ENCODE results near the gene IRGC.

DNA sequence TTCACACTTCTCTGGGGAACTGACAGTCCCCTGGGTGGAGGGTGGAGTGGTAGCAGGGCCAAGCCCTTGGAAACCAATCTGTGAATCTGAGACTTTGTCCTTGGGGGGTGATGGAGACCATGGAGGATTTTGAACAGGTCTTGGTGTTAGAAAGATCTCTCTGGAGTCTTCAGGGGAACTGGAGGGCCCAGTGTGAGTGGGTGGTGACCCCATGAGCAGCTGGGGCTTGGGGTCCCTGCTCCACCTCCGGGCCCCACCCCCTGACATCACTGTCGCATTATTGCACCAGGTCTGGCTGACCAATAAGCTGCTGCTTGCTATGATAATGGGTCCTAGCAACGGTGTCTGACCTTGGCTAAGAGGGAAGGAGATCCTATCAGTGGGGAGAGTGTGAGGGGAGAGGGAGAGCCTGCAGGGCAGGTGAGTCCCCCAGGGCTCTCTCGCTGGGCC lies at the start of gene IRGC:
TSS of gene IRGC (plus strand) at position 354 of the 450 bp plus-strand sequence.
- PRO-cap, 6 experiments, result no peak in any of the 6 experiments
- RAMPAGE, long total RNA, 2 experiments, result no peak in any of the 2 experiments
- RRBS, result no CpG with 5 or more reads among the region's 4 CpGs

GRCh38 chr19:43739347-43739701 lies 15.4 kb downstream of the SMG9 start:
- PRO-cap, 6 experiments, result no peak in any of the 6 experiments
- RAMPAGE, long total RNA, 2 experiments, result no peak in any of the 2 experiments
- RRBS, result no CpG with 5 or more reads among the region's 9 CpGs

GRCh38 chr19:43744977-43745500 lies 9.7 kb downstream of the SMG9 start:
- PRO-cap, 6 experiments, result no peak in any of the 6 experiments
- RAMPAGE, long total RNA, 2 experiments, result no peak in any of the 2 experiments
- RRBS, result no CpG with 5 or more reads among the region's 5 CpGs

GRCh38 chr19:43766193-43766882 lies 11.6 kb upstream of the SMG9 start:
- PRO-cap, 6 experiments, result no peak in any of the 6 experiments
- RAMPAGE, long total RNA, 2 experiments, result no peak in any of the 2 experiments
- RRBS, result no CpG with 5 or more reads among the region's 8 CpGs

DNA sequence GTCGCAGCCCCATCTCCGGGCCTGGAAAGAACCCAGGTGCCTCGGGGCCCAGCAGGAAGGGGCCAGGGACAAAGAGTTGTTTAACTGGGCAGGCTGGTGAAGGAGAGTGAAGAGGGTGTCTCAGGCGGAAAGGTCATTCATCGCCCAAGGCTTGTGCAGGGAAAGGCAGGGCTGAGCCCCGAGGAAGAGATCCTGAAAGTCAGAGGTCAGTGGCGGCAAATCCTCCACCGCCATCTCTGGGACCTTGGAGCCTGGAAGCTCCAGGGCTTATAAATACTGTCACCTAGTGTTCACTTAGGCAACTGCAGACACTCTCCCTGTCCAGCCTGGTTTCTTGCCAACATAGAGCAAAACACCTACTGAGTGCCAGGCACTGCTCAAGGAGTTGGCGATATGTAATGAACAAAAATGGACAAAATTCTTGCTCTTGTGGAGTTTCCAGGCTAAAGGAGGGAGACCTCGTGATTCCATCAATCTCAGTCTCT lies 4.5 kb upstream of the KCNN4 start:
- PRO-cap, 6 experiments, result no peak in any of the 6 experiments
- RAMPAGE, long total RNA, 2 experiments, result no peak in any of the 2 experiments
- RRBS, result no CpG with 5 or more reads among the region's 10 CpGs

DNA sequence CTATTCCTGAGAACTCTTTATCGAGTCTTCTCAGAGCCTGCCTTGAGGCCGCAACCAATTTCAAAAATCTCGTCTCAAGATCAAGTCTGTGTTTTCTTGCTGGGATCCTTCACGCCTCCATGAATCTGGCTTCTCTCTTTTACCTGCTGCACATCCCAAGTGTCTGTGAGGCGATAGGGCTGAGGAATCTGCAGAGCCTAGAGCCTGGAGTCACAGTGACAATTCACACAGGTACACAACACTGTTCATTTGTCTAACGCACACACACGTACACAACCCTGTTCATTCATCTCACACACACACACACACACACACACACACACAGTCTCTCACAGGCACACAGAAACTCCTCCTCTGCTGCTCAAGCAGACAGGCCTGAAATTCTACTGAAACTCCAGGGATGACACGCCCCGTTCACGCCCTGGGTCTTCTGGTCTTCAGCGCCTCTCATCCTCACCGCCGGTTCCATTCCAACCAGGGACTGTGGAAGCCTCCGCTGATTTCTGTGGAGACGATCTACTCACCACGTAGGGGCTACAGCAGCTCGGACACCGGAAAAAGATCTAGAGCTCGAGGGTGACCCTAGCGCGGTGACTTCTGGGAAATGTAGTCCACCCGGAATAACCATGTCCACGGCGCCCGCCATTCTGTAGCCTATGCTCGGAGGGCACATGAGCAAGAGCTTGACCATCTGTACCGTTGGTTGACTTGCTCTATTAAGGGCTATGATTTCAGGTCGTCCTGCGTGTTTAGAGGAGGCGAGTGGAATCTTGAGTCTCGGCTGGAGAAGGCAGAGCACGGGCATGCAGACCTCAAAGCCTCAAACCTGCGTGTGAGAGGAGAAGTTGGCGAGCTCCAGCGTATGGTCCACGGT lies 17.7 kb upstream of the ZNF404 start:
- PRO-cap, 6 experiments, result peak in 6 of 6 experiments; most common plus-strand start position 607 of the sequence (in 3); most common minus-strand start position 560 of the sequence (in 4)
- RAMPAGE, long total RNA, 2 experiments, result start-site peak on the plus strand in 2 of 2 experiments, centred at position 632 of the sequence, 23 to 35 reads per replicate; start-site peak on the minus strand in 1 of 2 experiments, centred at position 541 of the sequence, 39 reads per replicate
- RRBS, result 3% methylated on average over 9 of the region's 36 CpGs

GRCh38 chr19:44008538-44008938 lies 5.8 kb downstream of the ZNF230 start:
- PRO-cap, 6 experiments, result peak in 1 of 6 experiments; most common plus-strand start chr19:44008827 (in 1)
- RAMPAGE, long total RNA, 2 experiments, result no peak in any of the 2 experiments
- RRBS, result no CpG with 5 or more reads among the region's 3 CpGs

DNA sequence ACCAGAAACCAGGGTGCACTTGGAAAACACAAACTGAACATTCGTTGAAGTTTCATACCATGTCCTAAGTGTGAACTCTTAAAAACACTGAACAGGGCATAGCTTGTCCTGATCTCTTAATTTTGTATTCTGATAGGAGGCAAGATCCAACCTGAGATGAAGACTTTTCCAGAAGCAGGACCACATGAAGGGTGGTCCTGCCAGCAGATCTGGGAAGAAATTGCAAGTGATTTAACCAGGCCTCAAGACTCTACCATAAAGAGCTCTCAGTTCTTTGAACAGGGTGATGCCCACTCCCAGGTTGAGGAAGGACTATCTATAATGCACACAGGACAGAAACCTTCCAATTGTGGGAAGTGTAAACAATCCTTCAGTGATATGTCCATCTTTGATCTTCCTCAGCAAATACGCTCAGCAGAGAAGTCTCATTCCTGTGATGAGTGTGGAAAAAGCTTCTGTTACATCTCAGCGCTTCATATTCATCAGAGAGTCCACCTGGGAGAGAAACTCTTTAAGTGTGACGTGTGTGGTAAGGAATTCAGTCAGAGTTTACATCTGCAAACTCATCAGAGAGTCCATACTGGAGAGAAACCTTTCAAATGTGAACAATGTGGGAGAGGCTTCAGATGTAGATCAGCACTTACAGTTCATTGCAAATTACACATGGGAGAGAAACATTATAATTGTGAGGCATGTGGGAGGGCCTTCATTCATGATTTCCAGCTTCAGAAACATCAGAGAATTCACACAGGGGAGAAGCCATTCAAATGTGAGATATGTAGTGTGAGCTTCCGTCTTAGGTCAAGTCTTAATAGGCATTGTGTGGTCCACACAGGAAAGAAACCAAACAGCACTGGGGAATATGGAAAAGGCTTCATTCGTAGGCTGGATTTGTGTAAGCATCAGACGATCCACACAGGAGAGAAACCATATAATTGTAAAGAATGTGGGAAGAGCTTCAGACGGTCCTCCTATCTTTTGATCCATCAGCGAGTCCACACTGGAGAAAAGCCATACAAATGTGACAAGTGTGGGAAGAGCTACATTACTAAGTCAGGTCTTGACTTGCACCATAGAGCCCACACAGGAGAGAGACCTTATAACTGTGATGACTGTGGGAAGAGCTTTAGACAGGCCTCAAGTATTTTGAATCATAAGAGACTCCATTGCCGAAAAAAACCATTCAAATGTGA lies 5.6 kb upstream of the ZNF284 start:
- PRO-cap, 6 experiments, result no peak in any of the 6 experiments
- RAMPAGE, long total RNA, 2 experiments, result no peak in any of the 2 experiments
- RRBS, result no CpG with 5 or more reads among the region's 10 CpGs

DNA sequence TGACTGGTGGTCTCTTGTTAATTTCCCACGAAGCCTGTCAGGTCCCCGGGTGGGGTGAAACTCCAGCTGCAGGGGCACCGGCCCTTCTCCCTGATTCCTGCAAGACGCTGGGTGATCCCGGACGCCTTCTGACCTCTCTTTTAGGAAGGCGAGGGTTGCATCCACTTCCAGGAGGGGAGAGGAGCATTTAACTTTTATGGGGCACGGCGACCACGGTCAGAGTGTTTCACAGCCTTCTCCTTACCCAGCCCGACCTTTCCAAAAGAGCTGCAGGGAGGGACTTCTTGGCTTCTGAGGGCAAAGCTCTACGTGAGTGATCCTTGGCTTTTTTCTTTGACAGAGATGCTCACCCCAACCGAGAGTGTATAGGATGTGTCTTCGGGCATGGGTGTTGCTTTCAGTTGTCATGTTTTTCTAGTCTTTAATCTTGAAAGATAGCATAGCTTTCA lies 730 bp downstream of the ZNF225 start:
- PRO-cap, 6 experiments, result peak in 1 of 6 experiments; most common minus-strand start position 113 of the sequence (in 1)
- RAMPAGE, long total RNA, 2 experiments, result no peak in any of the 2 experiments
- RRBS, result no CpG with 5 or more reads among the region's 14 CpGs

GRCh38 chr19:44131958-44132761 lies 9.2 kb upstream of the ZNF234 start:
- PRO-cap, 6 experiments, result no peak in any of the 6 experiments
- RAMPAGE, long total RNA, 2 experiments, result no peak in any of the 2 experiments
- RRBS, result no CpG with 5 or more reads among the region's 8 CpGs

DNA sequence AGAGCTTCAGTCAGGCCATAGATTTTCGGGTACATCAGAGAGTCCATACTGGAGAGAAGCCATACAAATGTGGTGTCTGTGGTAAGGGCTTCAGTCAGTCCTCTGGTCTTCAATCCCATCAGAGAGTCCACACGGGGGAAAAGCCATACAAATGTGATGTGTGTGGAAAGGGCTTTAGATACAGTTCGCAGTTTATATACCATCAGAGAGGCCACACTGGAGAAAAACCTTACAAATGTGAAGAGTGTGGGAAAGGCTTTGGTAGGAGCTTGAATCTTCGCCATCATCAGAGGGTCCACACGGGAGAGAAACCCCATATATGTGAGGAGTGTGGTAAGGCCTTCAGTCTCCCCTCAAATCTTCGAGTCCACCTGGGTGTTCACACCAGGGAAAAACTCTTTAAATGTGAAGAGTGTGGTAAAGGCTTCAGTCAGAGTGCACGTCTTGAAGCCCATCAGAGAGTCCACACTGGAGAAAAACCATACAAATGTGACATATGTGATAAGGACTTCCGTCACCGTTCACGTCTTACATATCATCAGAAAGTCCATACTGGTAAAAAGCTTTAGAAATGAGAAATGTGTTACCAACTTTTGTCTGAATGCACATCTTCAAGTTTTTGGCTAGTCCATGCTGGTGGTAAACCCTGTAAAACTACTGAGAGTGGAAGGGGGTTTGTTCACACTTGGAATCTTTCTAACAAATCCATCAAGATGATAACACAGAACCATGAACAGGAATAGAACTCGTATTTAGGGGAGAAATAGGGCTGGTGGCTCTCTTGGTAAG lies 23.2 kb upstream of the ZNF233 start:
- PRO-cap, 6 experiments, result peak in 1 of 6 experiments; most common plus-strand start position 406 of the sequence (in 1); most common minus-strand start position 394 of the sequence (in 1)
- RAMPAGE, long total RNA, 2 experiments, result no peak in any of the 2 experiments
- RRBS, result no CpG with 5 or more reads among the region's 11 CpGs

GRCh38 chr19:44596723-44597260 lies 16.6 kb upstream of the IGSF23 start:
- PRO-cap, 6 experiments, result no peak in any of the 6 experiments
- RAMPAGE, long total RNA, 2 experiments, result no peak in any of the 2 experiments
- RRBS, result no CpG with 5 or more reads among the region's 10 CpGs

DNA sequence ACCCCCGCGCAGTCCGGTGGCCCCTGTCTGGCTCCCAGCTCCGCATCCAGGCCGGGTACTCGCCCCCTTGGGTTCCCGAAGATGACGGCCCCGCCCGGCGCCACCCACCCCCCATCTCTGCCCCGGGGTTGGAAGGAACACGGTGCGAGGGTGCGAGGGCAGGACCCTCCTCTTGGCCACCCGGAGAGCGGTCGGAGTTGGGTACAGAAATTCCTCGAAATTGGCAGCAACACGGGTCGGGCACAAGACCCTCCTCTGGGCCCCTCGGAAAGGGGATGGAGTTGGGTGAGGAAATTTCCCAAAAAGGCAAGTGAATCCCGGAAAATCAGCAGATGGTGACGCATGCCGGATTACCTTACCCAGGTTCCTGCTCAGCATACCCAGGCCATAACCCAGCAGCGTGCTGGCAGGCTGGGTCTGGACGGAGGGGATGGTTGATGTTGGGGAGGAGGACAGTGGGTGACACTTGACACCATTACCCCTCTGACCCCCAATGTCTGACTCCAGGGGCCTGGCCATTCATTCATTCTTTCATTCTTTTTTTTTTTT lies 547 bp downstream of the PVR start:
- PRO-cap, 6 experiments, result peak in 4 of 6 experiments; most common plus-strand start position 388 of the sequence (in 2); most common minus-strand start position 29 of the sequence (in 1)
- RAMPAGE, long total RNA, 2 experiments, result no peak in any of the 2 experiments
- RRBS, result under 1% methylated on average over 11 of the region's 27 CpGs

DNA sequence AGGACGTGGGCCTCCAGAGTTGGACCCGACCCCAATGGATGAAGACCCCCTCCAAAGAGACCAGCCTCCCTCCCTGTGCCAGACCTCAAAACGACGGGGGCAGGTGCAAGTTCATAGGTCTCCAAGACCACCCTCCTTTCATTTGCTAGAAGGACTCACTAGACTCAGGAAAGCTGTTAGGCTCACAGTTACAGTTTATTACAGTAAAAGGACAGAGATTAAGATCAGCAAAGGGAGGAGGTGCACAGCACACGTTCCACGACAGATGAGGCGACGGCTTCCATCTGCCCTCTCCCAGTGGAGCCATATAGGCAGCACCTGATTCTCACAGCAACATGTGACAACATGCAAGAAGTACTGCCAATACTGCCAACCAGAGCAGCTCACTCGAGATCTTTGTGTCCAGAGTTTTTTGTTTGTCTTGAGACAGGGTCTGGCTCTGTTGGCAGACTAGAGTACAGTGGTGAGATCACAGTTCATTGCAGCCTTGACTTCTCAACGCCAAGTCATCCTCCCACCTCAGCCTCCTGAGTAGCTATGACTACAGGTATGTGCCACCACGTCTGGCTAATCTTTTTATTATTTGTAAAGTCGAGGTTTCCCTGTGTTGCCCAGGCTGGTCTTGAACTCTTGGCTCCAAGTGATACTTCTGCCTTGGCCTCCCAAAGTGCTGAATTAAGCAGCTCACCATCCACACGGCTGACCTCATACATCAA lies 9.3 kb upstream of the CEACAM19 start:
- PRO-cap, 6 experiments, result no peak in any of the 6 experiments
- RAMPAGE, long total RNA, 2 experiments, result no peak in any of the 2 experiments
- RRBS, result no CpG with 5 or more reads among the region's 13 CpGs

DNA sequence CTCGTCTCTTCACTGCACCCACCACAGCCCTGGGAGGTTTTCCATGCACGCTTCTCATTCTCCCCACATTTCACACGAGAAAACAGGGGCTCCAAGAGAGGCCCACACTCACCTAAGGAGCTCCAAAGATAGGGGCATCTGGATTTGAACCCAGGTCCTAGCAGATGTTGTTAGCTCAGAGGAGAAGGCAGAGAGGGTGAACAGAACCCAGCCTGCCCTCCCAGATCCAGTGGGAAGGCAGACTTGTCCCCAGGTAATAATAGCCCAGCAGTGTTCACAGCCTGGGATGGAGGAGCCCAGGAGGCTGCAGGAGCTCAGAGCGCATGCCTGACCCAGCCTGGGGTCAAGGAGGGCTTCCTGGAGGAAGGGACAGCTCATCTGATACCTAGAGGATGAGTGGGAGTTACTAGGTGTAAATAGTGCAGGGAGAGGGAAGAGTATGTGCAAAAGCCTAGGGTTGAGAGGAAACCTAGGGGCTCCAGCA lies 23.7 kb downstream of the CEACAM16 start:
- PRO-cap, 6 experiments, result no peak in any of the 6 experiments
- RAMPAGE, long total RNA, 2 experiments, result no peak in any of the 2 experiments
- RRBS, result no CpG with 5 or more reads among the region's 4 CpGs

- PRO-cap, 6 experiments, result no peak in any of the 6 experiments
- RAMPAGE, long total RNA, 2 experiments, result no peak in any of the 2 experiments
- RRBS, result no CpG with 5 or more reads among the region's 9 CpGs
These were observed 1.5 kb upstream of the BCL3 start for GRCh38 chr19:44747052-44747302.

DNA sequence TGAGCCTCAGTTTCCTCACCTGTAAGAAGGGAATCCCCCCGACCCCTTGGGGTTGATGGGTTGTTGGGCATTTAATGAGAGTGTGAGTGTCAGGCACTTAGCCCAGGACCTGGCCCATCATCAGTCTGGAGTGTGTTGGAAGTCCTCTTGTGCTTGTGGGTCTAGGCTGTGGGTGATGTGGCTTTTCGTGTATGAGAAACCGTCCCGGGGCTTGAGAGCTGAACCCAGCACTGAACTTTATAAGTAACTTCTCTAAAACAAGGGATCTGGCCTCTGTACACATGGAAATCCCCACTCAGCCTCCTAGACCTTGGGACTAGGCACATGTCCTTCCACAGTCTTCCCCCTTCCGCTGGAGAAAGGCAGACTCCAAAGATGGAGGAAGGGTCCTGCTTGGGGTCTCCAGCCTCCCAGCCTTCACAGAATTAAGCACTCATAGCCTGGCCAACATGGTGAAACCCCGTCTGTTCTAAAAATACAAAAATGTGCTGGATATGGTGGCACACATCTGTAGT lies 9.8 kb upstream of the CBLC start:
- PRO-cap, 6 experiments, result no peak in any of the 6 experiments
- RAMPAGE, long total RNA, 2 experiments, result no peak in any of the 2 experiments
- RRBS, result no CpG with 5 or more reads among the region's 6 CpGs

DNA sequence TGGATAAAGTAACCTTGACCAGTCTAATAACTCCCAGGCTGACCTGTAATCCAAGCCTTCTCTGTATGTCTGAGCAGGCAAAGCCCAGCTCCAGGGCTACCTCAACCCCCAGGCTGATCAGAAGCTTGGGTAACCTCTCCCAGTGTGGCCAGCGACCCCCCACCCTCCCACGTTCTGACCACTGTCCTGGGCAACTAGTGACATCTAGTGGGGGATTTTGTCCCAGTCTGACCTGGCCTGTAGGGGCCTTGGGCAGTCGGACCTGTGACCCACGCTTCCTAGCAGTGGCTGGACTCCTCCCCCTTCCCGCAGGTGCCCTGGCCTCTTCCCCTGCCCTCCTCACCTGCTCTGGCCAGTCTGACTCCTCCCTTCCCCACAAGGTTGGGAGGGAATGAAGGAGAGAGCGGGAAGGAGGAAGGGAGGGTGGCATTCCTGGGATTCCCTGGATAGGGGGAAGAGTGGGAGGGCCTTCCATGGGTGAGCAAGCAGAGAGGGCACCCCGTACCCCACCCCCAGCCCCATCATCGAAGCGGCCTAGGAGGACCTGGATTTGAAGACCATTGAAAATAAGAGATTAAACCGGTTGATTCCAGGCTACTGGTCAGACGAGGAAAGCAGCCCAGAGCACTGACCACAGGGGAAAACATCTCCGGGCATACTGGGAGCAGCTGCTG lies 848 bp upstream of the BCAM start:
- PRO-cap, 6 experiments, result peak in 1 of 6 experiments; most common plus-strand start position 242 of the sequence (in 1)
- RAMPAGE, long total RNA, 2 experiments, result no peak in any of the 2 experiments
- RRBS, result 4% methylated on average over 3 of the region's 12 CpGs

DNA sequence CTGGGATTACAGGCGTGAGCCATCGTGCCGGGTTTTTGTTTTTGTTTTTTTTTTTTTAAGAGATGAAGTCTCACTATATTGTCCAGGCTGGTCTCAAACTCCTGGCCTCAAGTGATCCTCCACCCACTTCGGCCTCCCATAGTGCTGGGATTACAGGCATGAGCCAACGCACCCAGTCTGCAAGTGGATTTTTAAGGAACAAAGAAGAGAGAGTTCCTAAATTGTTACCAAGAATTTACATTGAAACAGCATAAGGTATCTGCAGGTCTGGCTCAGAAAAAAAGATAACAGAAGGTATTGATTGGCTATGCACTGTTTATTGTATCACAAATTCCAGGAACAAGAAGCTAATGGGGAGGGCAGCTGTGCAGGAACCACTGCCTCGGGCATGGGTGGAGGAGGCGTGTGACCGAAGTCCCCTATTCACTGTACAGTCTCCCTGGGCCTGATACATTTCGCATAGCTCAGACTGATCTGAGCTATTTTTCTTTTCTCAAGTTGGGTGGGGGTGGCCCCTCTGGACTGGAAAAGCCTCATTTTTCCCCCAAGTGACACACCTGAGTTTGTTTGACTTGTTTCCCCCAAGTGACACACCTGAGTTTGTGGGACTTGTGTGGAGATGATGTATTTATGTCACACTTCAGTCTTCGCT lies 11.7 kb downstream of the NECTIN2 start:
- PRO-cap, 6 experiments, result no peak in any of the 6 experiments
- RAMPAGE, long total RNA, 2 experiments, result no peak in any of the 2 experiments
- RRBS, result no CpG with 5 or more reads among the region's 10 CpGs

DNA sequence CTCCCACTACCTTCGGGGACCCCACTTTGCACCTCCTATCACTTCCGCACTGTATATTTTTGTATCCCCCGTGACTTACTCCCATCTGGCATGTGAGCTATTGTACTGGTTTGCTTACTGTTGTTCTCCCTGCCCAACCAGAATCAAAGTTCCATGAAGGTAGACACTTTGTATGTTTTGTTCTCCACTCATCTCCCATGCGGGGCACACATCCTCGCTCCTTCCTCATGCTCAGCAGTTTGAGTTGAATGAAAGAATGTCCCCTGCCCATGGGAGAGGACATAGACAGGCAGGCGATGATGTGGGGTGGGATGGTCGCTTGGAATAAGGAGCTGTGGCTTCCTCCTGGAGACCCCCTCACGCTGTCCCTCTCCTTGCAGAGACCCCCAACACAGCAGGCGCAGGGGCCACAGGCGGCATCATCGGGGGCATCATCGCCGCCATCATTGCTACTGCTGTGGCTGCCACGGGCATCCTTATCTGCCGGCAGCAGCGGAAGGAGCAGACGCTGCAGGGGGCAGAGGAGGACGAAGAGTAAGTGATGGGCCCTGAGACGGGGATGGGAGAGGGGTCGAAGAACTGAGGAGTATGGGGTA lies 9.1 kb upstream of the TOMM40 start:
- PRO-cap, 6 experiments, result no peak in any of the 6 experiments
- RAMPAGE, long total RNA, 2 experiments, result no peak in any of the 2 experiments
- RRBS, result no CpG with 5 or more reads among the region's 20 CpGs